SP-49 (cell line): ENCODE results near the gene ALG6.

GRCh38 chr1:61743418-61743806 lies 1.1 kb downstream of the PATJ start:
- PRO-cap, result no peak

GRCh38 chr1:62271927-62272455 lies 47.2 kb downstream of the KANK4 start:
- PRO-cap, result no peak

DNA sequence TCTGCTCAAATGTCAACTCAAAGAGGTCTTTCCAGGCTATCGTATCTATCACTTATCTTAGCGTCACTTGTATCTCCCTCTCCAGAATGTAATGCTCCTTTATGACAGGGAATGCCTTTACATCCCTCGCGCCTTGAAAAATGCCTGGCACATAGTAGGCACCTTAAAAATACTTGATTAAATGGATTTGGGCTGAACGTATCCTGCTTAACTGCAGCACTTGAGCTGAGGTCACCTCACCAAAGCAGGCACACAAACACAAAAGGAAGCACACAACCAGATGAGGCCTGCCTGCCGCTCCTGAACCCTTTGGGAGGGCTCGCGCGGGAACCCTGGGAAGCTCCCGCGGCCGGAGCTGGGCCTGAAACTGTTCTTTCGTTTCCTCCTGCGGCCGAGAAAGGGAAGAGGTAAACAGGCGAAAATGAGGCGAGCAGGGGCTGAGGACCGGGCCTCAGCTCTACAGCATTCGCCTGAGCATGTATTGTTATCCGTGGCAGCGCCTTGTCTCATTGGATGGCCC lies 1.1 kb upstream of the USP1 start:
- PRO-cap, result no peak

DNA sequence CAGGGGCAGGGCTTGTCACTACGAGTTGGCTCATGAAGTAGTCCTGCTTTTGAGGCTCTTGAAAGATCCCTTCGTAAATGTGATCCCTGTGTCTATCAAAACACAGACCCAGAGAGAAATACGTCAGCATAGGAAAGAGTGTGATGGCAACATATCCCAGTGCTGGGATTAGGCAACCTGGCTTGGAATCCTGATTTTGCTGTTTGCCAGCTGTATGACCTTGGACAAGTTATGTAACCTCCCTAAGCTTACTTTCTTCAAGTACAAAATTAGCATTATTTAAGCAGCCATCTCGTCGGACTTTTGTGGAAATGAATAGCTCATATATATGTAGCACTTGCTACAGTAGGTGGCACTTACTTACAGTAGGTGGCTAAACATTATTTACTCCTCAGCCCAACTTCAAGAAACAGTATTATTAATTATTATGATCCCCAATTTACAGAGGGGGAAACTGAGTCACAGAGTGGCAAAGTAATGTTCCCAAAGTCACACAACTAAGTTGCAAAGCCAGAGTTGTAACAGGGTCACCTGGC lies 228.5 kb downstream of the ATG4C start:
- PRO-cap, result no peak

DNA sequence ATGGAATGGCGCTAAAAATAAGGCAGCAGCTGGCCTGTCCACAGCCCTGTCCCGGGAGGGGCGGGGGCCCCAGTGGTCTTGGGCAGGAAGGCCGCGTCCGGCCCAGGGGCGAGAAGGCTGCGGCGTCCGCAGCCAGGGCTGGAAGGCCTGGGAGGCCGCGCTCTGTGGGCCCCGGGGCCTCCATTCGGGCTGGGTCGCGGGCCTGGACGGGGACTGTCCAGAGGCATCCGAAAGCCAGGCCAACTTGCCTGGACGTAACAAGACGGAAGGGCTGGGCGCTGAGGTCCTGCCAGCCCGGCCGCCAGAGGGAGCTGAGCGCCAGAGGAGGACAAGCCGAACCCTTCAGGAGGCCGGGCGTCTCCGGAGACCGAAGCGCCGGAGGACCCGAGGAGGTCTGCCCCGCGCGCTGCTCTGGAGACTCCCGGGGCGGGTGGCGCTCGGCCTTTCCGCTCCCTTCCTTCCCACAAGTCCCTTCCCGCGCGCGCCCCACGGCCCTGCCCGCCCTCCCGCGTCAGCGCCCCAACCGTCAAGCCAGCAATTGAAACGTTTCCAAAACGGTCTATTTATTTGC lies 5.5 kb upstream of the FOXD3 start:
- PRO-cap, result no peak

- PRO-cap, result no peak
Measured at GRCh38 chr1:63319593-63320118, 2.7 kb upstream of the FOXD3 start.

DNA sequence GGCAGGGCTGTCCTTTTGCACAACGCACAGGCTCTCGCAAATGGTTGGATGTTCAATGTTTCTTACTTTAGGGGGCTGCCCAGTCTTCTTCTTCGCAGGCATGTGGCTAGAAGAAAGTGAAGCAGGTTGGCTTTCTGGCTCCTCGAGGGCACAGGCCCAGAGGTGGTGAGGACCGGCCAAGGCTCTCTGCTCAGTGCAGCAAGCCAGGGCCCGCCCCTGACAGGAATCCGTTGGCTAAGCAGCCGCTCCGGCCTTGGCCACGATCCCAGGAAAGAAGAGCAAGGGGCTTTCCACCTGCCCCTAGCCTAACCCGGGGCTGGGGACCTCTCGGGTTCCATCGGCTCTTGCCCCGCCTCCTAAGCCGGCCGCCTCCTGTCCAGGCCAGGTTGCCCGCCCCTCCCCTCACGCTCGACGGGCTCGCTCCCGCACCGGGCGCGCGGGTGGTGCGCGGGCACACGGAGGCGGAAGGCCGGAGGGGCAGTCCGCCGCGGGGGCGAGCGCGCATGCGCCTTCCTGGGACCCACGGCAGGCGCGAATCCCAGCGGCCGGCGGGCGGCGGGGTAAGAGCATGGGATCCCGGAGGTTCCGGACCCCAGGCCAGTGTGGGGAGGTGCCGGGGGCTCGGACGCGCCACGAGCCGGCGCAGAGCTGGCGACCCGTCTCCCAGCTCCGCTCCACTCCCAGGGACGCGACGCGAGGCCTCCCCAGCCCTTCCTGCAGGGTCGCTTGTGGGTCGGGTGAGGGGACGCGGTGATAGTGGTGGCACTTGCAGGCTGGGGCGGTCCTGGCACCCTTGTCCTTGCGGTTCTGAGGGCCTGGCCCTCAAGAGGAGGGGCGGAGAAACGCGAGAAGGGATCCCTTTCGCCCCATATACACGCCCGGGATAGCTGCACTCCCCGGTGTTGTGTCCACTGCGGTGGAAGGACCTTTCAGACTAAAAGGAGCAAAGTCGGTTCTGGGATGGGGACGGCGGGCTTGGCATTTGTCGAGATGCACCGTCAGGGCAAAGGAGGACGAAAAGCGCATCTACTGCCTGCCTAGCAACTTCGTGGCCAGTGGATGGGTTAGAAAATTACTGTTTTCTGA lies at the start of gene ALG6:
ALG6 (plus strand) TSS at position 500 of the 1,086 bp plus-strand sequence.
- PRO-cap, result bidirectional peak, plus-strand start at position 541 of the sequence, minus-strand start at position 358 of the sequence

DNA sequence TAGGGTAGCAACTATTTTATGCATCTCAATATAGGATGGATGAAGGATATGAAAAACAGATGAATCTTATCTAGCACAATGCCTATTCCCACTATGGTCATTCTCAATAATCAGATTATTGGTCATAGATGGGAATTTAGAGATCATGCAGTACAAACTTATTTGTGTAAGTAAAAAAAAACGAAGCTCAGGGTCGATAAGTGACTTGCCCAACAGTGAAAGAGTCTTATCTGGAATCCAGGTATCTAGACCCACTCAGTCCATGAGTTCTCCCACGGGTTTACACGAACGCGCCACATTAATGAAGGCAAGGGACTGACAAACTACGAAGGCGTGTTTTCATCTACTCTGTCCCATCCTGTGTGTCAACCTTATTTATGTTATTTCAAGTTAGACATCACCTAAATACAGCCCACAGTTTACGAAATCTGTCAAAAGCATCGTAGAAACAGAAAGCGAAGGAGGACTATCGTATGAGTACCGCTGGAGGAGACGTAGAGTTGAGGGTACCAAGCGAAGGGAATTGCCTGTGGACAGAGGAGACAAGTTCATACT lies 475 bp downstream of the ITGB3BP start:
- PRO-cap, result unidirectional peak, plus-strand start at position 497 of the sequence

DNA sequence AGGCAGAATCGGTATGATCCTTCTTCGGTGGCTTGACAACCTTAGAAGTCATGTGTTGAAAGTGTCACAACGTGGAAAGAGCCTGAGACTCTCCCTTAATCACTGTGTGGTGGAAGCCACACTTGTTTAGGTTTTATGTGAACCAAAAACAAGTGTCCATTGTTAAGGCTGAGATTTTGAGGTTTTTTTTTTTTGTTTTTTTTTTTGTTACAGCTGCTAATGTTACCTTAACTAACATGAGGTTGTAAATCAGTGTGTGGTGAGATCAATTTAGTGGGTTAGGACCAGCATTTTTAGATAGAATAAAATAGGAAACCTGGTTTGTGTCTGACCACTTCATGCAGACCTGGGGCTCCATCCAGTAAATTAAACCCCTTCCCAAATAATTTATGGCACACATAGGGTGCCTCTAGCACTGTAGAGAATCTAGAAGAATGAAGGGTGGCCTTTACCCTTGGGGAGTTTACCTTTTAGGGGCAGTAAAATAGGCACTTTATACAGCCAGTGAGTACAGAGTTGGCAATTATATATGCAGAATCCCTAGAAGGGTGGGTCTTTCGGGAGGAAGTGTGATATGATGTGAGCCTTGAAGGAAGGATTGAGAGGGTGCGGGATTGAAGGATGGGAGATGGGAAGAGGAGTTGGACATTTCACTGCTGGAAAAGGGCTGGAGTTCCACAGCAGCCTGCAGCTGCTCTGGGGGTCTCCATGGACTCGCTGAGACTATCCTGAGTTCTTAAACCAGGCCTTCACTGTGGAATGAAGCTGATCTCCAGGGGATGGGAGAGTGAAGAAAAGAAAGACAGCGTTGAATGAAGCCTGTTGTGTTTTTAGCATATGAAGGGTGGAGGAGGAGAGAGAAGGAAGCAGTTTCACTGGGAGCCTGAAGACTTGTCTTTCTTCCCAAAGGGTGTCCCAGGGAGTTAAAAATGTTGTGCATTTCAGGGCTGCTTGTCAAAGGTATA lies 8.8 kb downstream of the ROR1 start:
- PRO-cap, result no peak

GRCh38 chr1:64070844-64071469 lies 132.5 kb upstream of the UBE2U start:
- PRO-cap, result no peak

DNA sequence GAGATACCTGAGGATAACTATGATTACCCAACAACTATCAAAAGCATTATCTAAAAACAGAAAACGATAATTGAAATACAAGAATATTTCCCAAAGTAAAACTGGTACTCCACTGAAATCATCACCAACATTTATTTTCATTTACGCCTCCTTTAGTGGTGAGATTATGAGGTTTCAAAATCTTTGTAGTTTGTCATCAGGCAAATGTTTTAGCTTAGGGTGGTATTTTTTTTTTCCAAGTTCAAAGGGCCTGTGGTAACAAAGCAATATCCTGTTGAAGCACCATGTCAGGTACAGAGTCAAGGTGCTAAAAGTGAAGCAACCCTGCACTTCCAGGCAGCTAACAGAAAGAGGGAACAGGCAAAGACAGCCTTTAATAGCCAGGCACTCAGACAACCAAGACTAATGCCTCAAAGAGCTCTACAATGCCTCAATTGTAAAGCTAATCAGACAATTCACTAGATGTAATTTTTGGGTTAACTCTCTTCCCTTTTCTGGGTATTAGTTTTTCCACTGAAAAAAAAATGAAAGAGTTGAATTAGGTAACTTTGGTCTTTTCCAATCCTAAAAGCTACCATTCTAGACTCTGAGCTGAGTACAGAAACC lies 89.1 kb downstream of the JAK1 start:
- PRO-cap, result no peak

DNA sequence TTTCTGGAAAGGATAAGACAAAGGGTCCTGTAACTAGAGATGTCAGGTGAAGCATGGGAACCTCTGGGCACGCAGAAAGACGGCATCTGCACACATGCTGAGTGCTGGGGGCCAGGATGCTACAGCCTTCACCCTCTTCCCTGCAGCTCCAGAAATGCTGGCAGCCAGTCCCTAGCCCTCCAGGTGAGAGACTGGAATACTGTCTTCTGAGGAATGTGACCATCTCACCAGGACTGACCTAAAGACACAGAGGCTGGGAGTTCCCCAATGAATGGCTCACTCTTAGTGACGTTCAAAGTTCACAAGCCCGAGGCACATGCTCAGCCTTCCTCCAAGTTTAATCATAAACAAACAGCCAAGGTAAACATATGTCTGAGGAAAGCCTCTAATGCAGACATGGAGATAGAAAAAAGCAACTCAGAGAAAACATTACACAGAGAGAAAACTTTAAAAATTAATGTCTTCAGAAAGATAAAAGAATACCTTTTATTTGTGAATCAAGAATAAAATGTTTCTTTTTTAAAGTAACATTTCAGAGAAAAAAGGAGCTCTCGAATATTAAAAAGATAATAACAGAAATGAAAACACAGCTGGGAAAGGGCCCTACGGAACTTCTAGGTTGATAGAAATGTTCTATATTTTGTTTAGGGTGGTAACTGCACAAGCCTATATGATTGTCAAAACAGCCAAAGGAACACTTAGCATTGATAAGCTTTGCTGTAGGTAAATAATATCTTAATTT lies 50.4 kb downstream of the JAK1 start:
- PRO-cap, result no peak

DNA sequence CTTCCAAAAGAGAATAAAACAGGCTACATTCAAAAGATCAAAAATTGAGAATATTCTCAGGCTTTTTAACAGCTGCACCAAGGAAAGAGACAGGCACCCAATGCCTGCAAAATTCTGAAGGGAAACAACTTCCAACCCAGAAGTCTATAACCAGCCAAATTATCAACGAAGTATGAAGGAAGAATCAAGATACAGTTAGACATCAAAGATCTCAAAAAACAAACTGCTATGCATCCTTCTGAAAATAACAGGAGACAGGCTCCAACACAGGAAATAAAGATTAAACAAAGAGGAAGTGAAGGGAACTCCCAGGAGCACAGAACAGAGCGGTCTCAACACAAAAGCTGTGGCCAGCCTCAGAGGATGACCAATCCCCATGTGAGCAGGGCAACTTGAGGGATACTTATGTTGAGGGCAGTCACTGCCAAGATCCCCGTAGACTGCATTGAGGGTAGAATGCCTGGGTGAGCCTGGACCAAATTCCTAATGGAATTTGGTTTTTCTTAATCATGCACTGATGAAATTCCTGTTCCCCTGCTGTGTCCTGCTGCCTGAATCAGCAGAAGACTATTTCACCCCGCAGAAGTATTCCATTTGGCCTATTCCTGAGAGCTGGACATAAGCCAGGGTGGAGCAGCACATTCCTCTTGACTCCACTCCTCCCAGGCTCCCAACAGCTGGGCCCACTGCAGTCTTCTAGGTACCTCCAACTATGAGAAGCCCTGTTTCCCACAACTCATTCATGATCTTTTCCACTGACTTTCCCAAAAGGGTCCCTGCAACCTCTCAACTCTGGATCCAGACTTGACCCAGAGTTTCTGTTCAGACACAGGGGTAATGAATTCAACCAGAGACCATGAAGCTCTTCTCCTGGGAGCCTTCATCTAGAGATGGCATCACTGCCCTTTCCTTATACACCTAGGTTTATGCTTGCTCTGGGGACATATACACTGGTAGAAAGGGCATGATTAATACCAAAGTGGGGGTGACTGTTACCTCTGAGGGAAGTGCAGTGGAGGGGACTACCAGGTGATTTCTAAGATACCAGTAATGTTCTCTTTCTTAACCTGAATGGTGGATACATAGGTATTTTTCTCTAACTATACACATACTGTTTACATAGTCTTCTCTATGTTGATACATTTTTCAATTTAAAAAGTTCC lies 48.8 kb downstream of the JAK1 start:
- PRO-cap, result no peak

DNA sequence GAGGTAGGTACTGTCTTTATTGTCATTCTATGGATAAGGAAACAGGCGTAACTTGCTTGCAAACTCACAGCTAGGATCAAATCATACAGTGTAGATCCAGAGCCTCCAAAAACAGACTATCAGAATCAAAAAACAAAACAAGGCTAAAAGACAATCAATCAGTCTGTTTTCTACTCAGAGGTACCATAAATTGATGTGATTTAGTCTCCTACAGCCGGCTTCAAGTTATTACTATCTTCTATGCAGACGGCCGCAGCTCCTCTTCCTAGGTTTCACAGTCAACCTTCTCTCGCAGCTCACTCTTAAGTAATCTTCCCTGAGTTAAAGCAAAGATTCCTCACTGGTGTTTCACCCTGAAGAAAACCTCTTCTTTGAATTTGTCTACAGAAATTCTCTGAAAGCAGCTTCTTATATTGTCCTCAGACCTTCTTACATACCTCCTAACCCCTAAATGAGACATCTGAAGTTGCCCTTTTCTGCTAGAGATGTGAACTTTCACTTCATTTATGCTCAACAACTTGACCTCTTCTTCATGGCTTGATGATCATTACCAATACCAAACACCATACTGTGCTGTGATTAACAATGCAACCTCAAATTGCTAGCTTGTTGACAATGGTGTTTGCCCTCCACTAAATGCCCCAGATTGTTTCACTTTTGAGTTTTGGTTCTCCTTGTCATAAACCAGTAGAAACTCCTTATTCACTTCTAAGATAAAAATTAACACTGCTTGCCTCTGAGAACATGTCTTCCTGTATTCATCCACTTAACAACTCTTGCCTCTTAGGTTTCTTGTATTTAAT lies 5.8 kb downstream of the JAK1 start:
- PRO-cap, result unidirectional peak, minus-strand start at position 453 of the sequence

- PRO-cap, result no peak
Measured at GRCh38 chr1:64964864-64965447, 1.4 kb downstream of the JAK1 start.

DNA sequence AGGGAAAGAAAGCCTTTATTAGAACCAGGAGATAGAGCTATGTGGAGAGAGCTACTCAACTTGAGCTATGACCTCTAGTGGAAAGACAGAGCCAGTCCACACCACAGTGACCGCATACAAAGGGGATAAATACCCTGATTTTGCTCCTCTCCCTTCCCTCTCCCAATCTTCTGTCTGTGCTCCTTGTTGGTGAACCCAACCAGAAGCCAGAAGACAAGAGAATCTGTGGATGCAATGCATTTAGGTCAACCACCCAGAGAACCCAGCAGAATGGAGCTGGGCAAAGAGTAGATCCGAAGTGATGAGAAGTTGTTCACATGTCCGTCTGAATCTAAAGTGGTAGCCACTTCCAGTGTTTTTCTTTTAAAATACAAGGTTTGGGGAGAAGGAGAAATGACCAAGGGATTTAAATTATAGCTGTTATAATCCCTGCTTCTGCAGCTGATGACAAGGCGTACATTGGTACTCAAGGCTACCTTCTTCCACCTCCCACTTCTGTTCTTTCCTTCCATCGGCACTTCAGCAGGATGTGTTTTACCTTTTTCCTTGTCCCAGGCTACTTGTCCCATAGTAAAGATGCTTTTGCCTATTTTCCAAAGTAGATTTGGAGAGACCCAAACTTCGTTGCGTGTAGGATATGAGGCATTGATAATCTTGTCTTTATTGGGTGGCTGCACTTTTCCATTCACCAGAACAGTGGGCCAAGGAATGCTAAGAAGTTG lies 54.7 kb upstream of the JAK1 start:
- PRO-cap, result no peak

- PRO-cap, result no peak
Measured at GRCh38 chr1:65058099-65058649, 89.8 kb upstream of the AK4 start.

DNA sequence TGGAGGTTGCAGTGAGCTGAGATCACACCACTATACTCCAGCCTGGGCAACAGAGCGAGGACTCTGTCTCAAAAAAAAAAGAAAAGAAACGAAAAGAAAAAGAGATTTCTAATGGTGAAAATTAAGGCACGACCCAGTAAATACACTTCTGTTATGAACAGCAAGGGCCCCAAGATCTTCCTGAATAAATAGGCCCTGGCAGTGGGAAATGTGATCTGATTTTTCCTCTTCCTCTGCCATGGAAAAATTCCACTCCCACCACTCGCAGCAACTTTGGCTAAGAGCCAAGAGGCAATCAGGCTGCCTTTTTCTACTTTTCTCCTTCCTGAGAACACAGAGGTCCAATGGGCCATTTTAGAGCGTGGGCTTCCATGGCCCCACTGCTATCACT lies 33.8 kb upstream of the AK4 start:
- PRO-cap, result no peak

GRCh38 chr1:65254231-65254743 lies 55.1 kb upstream of the DNAJC6 start:
- PRO-cap, result no peak

- PRO-cap, result no peak
Measured at GRCh38 chr1:65428203-65428783, 7.8 kb downstream of the LEPR start.